HT1080 (cell line): ENCODE data around the genes ACBD3 and LIN9.

RAMPAGE:
- cytosol, long total RNA = no peak
- long total RNA = no peak
- nucleus, long total RNA = no peak
These were observed 1.8 kb downstream of the TP53BP2 start for GRCh38 chr1:223843846-223844390.

RAMPAGE:
- cytosol, long total RNA = no peak
- long total RNA = no peak
- nucleus, long total RNA = no peak
These were observed 33.5 kb upstream of the FBXO28 start for GRCh38 chr1:224080122-224081081.

GRCh38 chr1:224256663-224257251, 73.2 kb downstream of the NVL start:
RAMPAGE:
- cytosol, long total RNA = no peak
- long total RNA = no peak
- nucleus, long total RNA = no peak

DNA sequence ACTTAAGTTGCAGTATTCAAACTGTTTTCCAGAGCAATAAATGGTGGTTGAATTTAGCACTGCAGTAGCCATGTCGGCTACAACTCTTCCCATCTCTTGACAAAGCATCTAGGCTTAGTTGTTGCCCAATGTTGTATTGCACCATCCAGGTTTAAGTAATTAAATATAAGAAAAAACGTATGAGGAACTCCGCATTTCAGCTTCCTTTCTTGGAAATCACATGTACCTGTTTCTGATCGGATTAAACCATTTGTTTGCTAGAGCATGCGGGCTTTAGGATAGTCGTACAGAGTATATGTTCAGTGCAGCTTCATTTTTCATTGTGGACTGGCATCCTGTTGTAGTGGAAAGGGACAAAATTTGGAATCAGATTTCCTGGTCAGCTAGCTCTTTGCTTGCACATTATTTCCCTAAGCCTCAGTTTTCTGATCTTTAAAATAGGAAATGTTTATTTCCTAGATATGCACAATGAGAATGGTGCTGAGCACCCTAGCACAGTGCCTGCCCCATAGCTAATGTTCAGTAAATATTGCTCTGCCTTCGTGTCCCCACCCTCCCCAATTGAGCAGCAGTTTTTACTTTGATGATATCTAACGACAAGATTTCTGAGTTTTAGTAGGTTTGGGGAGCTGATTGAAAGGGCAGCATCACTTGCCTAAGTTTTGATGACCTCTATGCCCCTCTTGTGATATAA, 1.2 kb downstream of the CNIH4 start:
RAMPAGE:
- cytosol, long total RNA = no peak
- long total RNA = no peak
- nucleus, long total RNA = no peak

RAMPAGE:
- cytosol, long total RNA = no peak
- long total RNA = no peak
- nucleus, long total RNA = no peak
These were observed 32.0 kb downstream of the CNIH4 start for GRCh38 chr1:224388593-224389193.

DNA sequence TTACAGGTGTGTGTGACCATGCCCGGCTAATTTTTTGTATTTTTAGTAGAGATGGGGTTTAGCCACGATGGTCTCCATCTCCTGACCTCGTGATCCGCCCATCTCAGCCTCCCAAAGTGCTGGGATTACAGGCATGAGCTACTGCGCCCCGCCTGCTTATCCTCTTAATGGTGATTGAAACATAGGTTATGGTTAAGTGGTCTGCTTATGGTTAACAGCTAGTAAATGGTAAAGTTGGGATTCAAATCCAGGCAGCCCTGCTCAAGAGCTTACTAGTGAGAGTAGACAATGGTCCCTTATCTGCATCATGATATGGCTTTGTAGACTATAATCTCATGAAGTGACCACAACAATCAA, 37.9 kb downstream of the CNIH4 start:
RAMPAGE:
- cytosol, long total RNA = no peak
- long total RNA = no peak
- nucleus, long total RNA = no peak

GRCh38 chr1:224430627-224431238, 3.9 kb downstream of the WDR26 start:
RAMPAGE:
- cytosol, long total RNA = no peak
- long total RNA = no peak
- nucleus, long total RNA = no peak

DNA sequence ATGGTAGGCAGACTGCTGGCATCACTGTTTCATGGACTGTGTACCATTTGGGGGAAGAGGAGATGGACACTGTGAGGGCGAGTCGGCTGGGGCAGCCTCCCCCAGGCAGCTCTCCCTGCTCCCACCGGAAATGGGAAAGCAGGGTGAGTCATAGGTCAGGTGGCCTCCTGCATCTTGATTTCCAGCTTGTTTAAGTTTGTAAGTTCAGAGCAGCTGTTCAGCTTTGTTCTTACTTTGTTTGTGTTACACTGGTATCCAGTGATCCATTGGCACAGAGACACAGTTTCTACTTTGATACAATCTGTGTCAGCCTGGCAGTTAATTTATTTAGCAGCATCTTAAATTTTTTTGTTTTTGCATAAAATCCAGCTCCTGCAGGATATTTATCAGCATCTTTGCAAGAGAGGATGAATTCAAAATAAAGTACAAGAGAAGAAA, 87.1 kb upstream of the CNIH3 start:
RAMPAGE:
- cytosol, long total RNA = no peak
- long total RNA = no peak
- nucleus, long total RNA = no peak

GRCh38 chr1:224732168-224733005, 116.3 kb downstream of the CNIH3 start:
RAMPAGE:
- cytosol, long total RNA = no peak
- long total RNA = no peak
- nucleus, long total RNA = no peak

DNA sequence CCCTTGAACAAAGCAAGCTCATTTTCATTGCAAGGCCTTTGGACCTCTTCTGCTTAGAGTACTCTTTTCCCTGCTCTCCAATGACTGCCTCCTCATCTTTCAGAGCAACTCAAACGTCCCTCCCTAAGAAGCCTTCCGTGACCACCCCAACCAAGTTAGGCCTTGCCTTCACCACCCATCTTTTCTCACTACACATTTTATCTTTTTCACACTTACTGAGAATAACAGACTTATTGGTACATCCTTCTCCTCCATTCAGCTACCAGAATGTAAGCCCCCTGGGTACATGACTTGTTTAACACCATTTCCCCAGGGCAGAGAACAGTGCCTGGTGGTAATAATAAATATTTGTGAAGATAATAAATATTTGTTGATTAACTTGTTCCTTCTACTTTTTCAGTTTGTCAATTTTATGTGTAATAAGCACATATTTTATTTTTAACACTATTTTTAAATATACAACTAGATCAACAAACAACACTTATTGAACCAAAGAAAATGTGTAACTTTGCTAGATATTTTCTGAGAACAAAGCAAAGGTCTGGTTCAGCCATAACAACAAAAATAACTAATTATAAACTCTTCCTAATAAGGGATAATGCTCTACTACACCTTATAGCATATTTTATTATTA, 39.7 kb downstream of the ENAH start:
RAMPAGE:
- cytosol, long total RNA = no peak
- long total RNA = no peak
- nucleus, long total RNA = no peak

RAMPAGE:
- cytosol, long total RNA = no peak
- long total RNA = no peak
- nucleus, long total RNA = no peak
These were observed 1.1 kb upstream of the ENAH start for GRCh38 chr1:225654140-225654356.

RAMPAGE:
- cytosol, long total RNA = no peak
- long total RNA = no peak
- nucleus, long total RNA = no peak
These were observed 12.4 kb downstream of the SRP9 start for GRCh38 chr1:225789980-225790572.

DNA sequence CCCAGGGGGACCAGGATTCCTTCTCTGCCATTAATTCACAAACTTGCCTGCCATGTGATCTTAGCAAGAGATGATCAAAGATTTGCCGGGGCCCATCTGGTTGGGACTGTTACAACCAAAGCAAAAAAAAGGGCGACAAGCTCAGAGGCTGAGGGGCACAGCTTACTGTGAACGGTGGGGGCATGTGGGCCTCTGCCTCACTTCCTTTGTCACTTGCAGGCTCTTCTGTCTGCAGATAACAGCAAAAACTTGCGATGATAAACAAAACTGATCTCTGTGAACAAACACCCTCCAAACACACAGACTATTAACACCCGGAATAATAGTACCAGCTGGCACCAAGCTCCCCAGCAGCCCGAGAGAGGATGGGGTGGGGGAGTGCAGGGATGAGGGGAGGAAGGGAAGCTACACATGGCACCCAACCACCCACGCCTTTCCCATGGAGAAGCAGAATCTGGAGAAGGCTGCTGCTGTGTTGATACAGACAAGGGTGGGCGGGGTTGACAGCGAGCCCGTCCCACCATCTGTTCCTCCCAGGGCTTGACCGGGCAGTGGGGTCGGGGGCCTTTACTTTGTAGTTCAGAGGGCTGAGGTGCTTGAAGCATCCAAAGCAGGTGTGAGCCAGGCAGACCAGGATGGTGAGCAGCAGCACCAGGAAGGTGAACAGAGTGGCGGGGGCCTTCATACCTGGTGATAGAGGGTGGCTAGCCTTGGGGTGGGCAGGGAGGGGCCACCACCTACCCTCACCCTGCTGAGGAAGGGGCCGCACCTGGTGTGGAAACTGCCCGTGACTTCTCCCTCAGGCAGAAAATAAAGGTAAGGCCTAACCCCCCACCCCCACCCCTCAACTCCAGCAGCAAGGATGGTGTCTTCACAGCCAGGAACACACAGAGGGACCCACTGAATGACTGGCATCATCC, 33.6 kb downstream of the TMEM63A start:
RAMPAGE:
- cytosol, long total RNA = no peak
- long total RNA = no peak
- nucleus, long total RNA = no peak

DNA sequence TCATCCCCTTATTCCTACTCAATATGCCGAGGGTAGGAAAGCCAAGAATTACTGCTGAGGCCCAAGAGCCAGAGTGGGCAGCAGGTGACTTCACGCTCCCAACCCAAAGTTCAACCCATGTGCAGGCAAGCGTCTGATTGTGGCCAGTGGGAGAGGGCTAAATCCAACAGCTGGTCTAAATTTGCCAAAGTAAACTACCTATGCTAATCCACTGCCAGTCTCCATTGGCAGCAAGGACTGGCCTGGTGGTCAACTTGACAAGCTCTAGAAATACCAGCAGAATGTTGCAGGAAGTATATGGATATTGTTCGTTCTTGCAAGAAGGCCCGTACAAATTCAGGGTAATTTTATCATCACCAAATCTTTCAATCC, 1.6 kb downstream of the TMEM63A start:
RAMPAGE:
- cytosol, long total RNA = no peak
- long total RNA = no peak
- nucleus, long total RNA = no peak

RAMPAGE:
- cytosol, long total RNA = no peak
- long total RNA = no peak
- nucleus, long total RNA = no peak
These were observed 615 bp downstream of the TMEM63A start for GRCh38 chr1:225881325-225882205.

DNA sequence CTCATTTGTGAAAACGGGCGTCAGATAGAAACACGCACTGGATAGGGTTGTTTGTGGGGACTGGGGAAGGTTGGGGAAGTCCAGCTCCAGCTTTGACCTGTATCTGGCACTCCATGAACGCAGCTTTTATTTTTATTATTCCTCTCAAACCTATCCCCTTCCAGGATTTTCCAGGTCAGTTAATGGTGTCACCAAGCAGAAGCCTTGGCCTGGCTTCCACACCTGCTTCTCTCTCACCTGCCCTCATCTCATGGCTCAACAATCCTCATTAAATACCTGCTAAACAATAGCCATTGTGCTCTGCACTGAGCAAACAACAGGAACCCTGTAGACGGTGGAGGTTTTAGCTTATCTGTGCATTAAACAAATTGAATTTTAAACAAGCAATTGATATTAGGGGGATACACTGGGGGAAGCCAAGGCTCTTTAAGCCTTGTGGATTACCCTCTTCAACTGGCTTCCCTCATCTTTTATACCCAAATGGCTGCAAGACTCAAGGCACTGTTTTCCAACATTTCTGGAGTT, 15.3 kb downstream of the PYCR2 start:
RAMPAGE:
- cytosol, long total RNA = no peak
- long total RNA = no peak
- nucleus, long total RNA = no peak

RAMPAGE:
- cytosol, long total RNA = no peak
- long total RNA = no peak
- nucleus, long total RNA = no peak
These were observed 23.3 kb downstream of the SDE2 start for GRCh38 chr1:225975761-225976395.

RAMPAGE:
- cytosol, long total RNA = no peak
- long total RNA = no peak
- nucleus, long total RNA = no peak
These were observed 4.4 kb downstream of the ACBD3 start for GRCh38 chr1:226182052-226182581.

GRCh38 chr1:226186606-226187536, at the start of gene ACBD3:
Gene ACBD3 (minus strand): TSS chr1:226186741.
RAMPAGE:
- cytosol, long total RNA = no peak
- long total RNA = no peak
- nucleus, long total RNA = no peak

DNA sequence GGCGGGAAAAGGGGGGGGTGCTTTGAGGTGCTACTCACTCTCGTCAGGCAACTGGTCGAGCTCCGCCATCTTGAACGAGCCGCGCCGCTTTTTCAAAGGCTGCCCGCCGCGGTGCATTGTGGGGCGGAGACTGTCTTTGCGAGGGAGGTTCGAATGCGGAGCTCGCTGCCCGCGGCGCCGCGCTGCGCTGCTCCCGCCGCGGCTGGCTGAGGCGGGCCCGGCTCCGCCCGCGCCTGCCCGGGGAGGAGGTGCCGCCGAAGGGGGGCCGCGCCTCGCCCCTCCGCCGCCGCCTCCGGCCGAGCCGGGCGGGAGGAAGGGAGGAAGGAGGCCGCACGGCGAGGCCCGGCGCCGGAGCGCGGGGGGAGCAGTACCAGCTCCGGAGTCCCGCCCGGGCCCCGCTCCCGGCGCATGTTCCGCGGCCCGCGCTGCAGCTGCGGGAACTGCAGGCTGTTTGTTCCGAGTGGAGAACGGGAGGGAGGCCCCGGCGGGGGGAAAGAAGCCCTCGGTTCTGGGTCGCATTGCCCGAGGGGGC, at the start of gene LIN9:
Gene LIN9, minus strand, starts transcription at position 94 of the 532 bp plus-strand sequence.
RAMPAGE:
- cytosol, long total RNA = start-site peak on the minus strand centred at position 85 of the sequence, 31 bp wide, 165 and 131 reads in 2 replicates
- long total RNA = start-site peak on the minus strand centred at position 71 of the sequence, 8 bp wide, 23 reads
- nucleus, long total RNA = no peak